NB4 (cell line): ENCODE measurements around a stretch of chr10.

- RRBS, result no CpG with 5 or more reads among the region's 9 CpGs
Observed at GRCh38 chr10:21134922-21135601, 238.0 kb upstream of the NEBL start.

GRCh38 chr10:21170097-21170718, 273.1 kb upstream of the NEBL start:
- RRBS, result no CpG with 5 or more reads among the region's 5 CpGs

GRCh38 chr10:21368808-21369462, 156.5 kb downstream of the SKIDA1 start:
- RRBS, result no CpG with 5 or more reads among the region's 8 CpGs

- RRBS, result under 1% methylated on average over 27 of the region's 78 CpGs
Observed at GRCh38 chr10:21496267-21497127, 29.0 kb downstream of the SKIDA1 start.

DNA sequence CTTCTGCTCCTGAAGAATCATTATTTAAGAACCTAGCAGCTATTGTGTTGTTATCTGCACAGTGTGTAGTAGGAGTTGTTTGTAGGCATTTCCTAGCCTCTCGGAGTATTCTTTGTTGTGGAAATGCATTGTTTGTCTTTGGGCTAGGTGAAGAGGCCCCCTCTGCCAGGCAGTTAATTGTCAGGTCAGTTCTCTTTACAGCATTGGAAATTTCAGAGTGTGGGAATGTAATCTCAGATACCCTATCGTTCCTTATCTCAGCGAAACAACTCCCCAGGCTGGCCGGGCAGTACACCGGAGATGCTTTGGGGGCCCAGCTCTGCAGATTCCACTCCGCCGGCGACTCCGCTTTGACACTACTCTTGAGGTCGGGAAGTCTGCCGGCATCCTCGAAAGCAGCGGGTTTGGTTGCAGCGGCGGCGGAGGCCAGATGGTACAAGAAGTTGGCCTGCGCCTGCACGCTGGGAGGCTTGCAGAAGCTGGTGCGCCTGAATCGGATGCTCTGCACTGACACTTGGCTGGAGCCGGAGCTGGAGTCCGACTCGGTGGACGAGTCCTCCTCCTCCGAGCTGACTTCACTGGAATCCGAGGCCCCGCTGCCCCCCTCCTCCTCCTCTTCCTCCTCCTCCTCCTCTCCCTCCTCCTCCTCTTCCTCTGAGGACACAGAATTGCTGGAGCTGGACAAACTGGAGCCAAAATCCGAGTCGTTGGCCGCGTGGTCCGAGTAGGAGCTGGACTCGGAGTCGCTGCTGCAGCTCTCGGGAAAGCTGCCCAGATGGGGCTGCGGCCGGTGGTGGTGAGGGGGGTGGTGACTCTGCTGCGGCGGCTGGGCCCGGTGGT, 9.3 kb downstream of the SKIDA1 start:
- RRBS, result 28% methylated on average over 7 of the region's 40 CpGs

- RRBS, result no CpG with 5 or more reads among the region's 21 CpGs
Observed at GRCh38 chr10:21527715-21528728, 2.5 kb upstream of the SKIDA1 start.

GRCh38 chr10:21667045-21668139, 133.4 kb downstream of the MLLT10 start:
- RRBS, result no CpG with 5 or more reads among the region's 4 CpGs

GRCh38 chr10:21733679-21734254, 199.7 kb downstream of the MLLT10 start:
- RRBS, result no CpG with 5 or more reads among the region's 7 CpGs

DNA sequence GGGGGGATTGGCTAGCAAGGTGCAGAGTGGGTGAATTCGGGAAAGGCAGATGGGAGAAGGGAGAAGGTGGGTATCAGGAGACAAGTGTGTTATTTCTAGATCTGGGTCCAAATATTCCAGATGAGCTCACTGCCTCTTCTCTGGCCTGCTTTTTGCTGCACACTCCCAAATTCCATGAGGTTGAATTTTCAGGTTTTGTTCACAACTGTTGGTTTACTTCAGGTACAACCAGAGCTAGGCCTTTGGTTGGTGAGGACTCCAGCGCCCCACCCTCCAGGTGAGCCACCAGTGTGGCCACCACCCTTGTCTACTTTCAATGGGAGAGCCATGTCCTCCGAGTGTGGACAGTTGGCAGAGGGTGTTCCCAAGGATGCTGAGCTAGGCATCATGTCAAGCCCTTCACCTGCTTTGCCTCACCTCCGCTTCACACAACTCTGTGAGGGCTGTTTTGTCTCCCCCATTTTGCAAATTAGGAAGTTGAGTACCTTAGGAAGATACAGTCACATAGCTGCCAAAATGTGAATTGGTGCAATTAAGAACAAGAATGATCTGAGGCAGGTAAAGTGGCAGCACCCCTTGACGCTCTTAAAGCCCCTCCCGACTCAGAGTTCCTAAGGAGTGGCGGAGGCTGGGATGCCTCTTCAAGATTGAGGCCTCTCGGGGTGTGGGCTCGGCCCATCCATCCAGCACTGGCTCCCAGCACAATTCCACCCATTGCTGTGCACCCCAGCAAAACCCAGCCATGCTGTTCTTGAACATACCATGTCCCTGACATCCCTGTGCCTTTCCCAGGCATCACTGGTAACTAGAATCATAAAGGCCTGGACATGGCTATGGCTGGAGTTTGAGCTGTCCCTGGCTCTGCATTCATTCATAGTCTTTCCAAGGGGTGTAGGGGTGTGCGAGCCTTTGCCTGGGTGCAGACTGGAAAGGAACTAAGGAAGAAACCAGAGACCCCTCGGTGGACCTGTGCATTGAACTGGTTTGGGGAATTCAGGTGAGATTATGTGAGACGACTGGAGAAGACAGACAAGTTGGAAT, 213.1 kb downstream of the MLLT10 start:
- RRBS, result no CpG with 5 or more reads among the region's 12 CpGs

DNA sequence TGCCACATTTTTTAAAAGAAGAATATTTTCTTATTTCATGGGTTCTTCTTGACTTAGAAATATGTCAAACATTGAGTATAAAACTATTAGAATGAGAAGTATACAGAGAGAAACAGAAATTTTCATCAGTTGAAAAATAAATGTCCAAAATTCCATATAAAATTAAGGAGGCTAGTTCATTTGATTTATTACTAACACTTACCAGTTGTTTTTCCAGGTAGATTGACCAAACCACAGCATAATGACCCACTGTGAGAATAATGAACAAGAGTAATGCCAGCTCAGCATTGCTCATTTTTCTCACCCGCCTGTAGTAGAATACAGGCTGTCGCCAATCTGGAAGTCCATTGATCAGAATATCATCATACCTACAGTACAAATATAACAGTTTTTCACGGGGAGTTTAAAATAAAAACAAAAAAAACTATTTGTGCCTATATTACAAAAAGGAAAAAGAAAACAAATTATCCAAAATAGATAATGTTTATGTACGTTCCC, 82.9 kb downstream of the DNAJC1 start:
- RRBS, result no CpG with 5 or more reads among the region's 4 CpGs

DNA sequence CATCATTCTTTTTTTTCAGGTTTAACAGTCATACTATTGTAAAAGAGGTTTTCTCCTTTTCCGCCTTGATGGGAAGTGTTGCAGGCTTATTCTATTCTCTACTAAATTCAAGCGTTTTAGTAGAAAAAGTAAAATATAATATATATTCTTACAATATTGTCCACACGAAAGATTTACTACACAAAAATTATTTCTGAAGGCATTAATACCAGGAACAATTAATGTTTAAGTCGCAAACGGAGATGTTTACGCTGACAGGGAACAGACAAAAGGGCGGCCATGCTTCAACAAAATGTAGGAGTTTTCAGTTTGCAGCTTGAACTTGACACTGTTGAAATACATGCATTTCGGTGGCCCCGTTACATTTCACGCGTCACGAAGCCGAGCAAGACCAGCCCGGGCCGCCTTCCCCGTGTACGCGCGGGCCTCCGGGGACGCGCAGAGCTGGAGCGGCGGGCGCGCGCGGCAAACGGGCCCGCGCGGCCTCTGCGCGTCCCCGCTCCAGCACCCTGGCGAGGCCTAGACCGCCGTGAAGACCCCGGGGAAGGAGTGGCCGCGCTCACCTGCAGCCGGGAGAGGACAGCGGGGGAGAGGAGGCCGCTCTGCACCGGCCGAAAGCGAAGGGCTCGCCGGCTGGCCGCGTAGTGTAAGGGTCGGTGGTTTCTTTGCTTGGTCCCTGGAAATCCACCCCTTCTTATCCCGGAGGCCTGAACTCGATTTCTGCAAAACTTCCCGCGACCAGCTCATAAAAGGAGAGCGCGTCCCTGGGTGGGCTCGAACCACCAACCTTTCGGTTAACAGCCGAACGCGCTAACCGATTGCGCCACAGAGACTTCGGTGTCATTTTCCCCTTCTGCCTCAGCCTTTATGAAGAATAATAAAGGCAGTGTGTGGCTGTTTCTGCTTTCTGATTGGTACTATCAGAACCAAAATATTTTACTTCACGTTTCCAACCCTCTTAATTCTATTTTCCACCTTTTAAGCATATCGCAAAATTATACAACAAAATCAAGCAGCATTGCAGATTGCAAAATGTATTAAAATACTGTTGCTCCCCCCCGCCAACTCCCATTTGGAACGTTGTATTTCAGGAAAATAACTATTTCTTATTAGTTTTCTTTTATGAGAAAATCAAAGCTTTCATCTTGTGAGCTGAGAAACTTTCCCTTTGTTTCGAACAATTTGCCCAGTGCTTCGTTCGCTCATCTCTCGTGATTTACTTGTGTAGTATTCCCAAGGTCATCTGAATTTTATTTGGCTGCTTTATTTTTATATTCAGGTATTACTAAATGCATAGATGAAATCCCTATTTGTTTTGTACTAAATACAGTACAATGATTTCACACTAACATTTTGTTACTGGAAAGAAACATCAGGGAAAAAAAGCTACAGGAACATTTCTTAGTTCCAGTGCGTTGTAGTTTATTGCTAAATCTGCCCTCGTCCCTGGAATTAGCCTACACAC, 11.5 kb upstream of the EBLN1 start:
- RRBS, result under 1% methylated on average over 14 of the region's 76 CpGs

GRCh38 chr10:22230436-22230859, 12.6 kb upstream of the EBLN1 start:
- RRBS, result no CpG with 5 or more reads among the region's 16 CpGs

- RRBS, result no CpG with 5 or more reads among the region's 3 CpGs
Observed at GRCh38 chr10:22438465-22438979, 93.2 kb downstream of the SPAG6 start.

GRCh38 chr10:22534566-22535720, 179.4 kb downstream of the PIP4K2A start:
- RRBS, result no CpG with 5 or more reads among the region's 12 CpGs

DNA sequence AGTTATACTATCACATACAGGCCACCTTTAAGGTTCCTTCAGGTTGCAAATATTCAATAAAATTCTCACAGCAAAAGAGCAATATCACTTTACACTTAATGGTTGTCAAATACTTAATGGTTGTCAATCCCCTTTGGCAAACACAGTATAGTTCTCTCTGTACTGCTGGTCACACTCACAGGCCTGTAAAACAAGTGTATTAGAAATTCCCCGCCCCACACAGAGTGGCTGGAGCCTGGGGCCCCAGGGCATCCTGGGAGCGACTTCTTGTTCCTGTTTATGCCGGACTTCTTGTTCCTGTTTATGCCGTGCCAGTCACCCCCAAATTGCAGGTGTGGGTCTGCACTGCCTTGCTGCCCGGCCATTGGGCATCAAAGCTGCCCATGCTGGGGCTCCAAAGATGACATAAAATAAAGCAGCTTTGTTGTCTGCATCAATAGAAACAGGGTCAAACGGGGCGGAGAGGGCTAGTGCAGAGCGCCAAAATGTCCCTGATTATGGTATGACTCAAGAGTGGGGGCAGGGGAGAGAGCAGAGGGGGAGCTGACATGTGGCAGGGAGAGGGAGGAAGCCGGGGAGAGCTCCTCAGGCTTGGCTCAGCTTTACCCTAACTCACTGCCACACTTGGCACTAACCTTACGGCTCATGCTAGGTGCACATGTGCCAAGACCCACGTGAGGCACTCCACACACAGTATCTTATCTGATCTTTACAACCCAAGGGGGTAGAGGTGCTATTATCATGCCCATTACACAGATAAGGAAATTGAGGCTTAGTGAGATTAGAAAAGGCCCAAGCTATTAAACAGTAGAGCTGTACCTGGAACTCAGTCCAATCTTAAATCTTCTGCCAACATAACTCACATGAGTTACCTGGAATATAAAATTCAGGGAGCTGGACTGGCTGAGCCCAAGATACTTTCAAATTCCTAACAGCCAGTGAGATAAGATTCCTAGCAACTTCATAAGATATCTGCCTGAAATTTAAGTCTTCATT, 98.4 kb downstream of the PIP4K2A start:
- RRBS, result 1% methylated on average over 3 of the region's 11 CpGs

DNA sequence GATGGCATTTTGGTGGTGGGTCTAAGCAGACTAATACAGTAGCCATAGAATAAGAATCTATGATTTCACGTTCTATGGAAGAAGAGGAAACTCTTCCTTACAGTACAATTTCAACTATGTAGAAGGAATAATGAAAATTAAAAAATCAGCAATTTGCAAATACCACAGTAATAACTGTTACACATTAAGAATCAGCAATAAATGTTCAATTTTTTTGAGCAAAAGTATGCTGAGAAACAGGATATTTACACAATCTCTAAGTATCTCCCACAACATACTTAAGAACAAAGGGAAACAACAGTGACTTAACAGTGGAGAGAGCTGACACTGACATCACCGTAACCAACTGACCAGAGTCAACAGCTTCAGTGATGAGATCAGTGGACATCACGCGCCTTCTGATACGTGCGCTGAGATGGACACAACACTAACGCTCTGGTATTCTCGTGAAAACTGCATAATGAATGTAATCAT, 82.8 kb downstream of the PIP4K2A start:
- RRBS, result no CpG with 5 or more reads among the region's 8 CpGs

DNA sequence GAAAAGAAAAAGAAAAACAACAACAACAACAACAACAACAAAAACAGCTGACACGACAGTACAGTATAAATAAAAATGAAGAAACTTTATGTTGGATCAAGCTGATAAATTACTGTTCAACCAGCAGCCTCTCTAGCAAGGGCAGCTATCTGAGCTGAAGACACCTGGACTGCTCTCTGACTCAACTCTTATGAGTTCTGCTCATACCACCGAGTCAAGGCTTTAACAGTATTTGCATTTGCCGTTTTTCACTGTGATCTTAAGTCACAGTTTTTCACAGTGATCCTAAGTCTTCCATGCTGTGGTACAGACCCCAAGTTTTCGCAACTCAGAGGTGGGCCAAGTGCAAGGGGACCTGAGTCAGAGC, 31.3 kb downstream of the PIP4K2A start:
- RRBS, result no CpG with 5 or more reads among the region's 4 CpGs

DNA sequence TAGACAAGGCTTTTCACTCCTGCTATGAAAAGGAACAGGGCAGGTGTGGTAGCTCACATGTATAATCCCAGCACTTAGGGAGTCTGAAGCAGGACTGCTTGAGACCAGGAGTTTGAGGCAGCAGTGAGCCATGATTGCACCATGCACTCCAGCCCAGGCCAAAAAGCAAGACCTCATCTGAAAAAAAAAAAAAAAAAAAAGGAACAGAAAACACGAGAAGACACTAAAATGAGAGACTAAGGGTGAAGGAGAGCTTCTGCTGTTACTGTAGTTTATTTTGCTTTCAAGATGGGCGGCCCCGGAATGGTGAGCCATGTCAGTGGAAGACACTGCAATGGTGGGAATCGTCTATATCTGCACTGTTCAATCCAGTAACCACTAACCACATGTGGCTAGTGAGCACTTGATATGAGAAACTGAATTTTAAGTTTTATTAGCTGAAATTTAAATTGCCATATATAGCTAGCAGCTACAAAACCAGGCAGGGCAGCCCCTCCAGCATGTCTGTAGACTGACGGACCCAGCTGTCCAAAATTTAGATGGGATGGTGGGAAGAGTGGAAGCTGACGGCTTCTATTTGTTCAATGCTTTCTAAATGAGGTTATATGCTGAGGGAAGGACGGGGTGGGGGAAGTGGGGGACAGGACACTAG, 9.8 kb downstream of the PIP4K2A start:
- RRBS, result no CpG with 5 or more reads among the region's 7 CpGs

DNA sequence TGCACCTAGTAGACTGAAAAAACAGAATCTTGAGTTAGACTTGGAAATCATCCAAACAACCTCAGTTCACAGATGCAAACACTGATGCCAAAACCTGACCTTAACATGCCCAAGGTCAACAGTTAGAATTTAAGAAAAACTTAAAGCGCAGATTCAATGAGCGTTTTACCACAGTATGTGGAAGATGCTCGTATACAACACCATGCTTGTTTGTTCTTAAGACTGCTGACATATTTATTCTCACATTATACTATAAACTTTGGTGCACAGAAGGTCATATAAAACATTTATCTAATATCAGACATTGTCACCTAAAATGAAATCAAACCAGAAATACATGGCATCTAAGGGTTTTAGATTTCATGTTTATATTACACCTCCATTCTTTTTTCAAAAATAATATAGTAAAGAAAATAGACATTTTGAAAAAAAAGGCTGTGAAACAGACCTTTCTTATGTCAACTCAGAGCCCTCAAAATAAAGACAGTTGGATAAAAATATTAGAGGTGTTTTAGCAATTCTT, 2.8 kb downstream of the PIP4K2A start:
- RRBS, result no CpG with 5 or more reads among the region's 3 CpGs

DNA sequence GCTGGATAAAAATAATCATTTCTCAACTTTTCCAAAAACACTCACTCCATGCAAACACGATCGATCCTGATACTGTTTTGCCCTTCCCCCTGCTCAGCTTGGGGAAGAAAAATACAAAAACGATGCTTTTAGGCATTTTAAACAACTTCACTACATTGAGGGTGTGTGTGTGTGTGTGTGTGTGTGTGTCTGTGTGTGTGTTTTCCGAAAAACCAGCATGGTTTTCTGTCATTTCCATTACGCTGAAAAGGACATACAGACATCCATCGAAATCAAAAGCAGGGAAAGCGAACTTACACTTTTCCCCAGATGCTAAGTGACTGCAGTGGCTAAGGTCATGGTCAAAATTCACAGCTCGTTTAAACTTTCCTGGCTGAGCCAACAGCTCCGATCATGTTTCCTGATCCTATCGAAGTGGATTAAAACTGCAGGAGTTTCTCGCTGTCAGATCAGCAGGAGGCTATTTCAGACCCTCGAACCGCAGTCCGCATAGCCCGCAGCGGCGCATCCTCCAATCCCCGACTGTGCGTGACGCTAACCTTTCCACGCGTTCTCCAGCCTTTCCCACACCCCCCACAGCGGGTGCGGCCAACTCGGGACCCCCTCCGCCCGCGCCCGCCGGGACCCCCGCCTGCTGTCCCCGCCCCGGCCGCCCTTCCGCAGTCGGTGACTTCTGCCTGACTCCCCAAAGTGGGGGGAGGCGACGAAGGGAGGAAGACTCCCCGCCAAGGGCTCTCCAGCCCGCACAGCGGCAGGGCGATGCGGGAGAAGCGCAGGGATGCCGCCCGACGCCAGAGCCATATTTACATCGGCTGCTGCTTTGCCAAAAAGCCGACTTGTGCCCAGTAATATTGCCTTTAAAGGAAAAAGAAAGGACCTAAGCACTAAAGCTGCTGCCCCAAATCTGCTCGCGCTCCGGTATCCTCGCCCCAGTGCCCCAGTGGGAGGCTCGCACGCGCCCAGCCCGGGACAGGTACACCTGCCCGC, 1.3 kb downstream of the PIP4K2A start:
- RRBS, result under 1% methylated on average over 7 of the region's 58 CpGs